Type B pancreatic cell (in vitro differentiated cells): Measurements from ENCODE around the gene DYNLT4.

GRCh38 chr1:44023699-44024147 is 7.5 kb downstream of the SLC6A9 start:
- PRO-cap, result no peak

DNA sequence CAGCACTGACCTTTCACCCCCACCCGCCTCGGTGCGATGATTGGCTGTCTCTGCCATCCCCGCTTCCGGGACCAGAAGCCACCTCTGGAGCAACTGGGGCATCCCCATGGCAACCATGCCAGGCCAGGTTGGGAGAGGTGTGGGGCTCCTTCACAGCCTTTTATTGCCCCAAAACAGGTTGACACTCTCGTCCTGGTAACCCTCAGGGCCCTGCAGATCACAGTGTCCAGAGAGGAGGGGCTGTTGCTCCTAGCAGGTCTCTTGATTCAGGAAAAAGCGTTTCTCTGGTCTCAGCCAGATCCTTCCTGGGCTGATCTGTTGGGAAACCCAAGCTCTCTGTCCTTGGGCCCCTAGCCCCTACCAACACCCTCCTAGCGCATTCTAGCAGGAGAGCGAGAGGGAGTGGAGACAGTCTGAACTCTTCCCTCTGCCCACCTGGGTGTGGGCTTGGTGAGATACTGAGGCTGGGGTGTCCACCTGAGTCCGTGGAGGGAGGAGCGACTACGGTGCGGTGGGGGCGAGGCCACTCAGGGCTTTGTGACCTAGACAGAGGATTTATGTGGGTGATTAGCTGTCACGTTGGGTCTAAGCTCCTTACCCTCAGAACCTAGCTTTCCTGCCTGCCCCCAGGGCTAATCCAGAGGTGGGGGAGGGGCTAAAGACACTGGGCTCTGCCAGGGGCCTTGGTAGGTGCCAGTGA is 12.2 kb upstream of the SLC6A9 start:
- PRO-cap, result no peak

- PRO-cap, result no peak
These were observed 61.4 kb downstream of the DMAP1 start for GRCh38 chr1:44274637-44275195.

GRCh38 chr1:44507203-44508165 is 102.4 kb downstream of the RNF220 start:
- PRO-cap, result no peak

DNA sequence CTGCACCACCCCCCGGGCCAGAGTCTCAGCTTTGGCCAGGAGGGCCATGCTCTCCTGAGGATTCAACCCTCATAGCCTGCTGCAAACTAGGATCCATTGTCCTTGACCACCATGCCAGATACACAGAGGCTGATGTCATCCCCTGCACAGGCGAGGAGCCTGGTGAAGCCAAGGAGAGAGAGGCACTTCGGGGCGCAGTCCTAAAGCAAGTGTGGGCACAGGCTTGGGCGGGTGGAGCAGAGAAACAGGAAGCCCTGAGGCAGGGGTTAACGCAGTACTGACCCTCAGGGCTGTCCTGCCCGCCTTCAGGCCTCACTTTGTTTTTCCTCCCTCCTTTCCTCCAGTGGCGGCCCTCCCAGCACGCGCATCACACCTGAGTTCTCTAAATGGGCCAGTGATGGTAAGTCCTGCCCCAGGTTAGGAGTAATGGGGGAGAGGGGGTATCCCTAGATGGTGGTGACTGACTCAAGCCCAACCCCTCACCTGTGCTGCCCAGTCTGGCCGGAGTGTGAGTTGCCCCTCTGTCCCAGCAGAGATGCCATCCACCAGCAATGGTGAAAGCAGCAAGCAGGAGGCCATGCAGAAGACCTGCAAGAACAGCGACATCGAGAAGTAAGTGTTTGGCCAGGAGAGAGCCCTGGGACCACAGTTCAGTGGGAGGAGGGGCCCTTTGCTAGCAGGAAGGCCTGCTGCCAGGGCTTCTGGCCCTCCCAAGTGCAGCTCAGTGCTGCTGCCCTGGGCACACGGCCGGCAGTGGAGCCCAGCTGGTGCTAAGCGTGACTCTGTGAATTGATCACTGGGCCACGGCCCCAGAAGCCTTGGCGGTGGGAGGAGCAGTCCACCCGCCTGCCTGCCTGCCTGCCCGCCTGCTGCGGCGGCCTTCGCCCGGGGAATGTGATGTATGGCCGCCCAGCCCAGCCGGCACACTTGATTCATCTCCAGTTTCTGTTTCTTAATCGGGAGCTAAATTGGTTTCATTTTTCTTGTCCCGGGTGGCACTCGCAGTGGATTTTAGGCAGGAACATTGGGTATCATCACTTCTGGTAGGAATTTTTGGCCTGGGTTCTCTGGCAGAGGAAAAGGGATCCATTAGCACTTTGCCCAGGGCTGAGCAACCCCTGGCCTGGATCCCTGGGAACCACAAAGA is 29.0 kb downstream of the TMEM53 start:
- PRO-cap, result no peak

GRCh38 chr1:44676365-44677474 is 2.2 kb downstream of the ARMH1 start:
- PRO-cap, result no peak

- PRO-cap, result no peak
These were observed 22.2 kb downstream of the ARMH1 start for GRCh38 chr1:44696696-44697147.

DNA sequence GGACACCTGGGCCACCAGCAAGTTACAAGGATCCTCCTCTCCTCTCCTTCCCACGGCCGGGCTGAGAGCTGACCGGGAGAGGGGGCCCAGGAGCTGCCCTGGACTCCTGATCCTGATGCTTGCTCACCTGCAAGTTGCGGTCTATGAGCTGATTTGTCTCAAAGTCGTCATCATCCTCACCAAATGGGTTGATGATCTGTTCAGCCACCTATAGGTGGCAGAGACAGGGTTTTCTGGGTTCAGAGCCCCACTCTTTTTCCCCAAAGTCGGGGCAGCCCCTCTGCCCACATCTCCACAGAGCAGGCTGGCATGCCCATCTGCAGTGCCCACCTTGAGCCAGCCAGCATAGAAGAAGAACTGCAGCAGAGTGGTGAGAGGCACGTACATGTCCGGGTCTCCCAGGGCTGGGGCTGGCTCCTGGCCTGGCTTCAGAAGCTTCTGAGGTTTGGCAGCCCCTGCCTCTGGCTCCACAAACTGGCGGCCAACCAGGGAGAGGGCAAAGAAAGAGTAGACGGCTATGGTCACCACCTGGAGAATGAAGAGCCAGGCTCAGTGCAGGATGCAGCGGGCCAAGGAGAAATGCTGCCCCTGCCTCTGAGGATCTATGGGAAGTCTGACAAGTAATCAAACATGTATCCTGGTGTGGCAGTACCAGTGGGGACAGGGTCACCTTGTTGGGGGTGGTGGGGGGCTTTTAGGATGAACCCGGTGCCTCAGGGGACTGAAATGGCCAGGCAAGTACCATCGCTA is 3.0 kb downstream of the BEST4 start:
- PRO-cap, result no peak

- PRO-cap, result unidirectional peak, plus-strand start at chr1:44806472
These were observed 823 bp downstream of the DYNLT4 start for GRCh38 chr1:44806329-44806726.

DNA sequence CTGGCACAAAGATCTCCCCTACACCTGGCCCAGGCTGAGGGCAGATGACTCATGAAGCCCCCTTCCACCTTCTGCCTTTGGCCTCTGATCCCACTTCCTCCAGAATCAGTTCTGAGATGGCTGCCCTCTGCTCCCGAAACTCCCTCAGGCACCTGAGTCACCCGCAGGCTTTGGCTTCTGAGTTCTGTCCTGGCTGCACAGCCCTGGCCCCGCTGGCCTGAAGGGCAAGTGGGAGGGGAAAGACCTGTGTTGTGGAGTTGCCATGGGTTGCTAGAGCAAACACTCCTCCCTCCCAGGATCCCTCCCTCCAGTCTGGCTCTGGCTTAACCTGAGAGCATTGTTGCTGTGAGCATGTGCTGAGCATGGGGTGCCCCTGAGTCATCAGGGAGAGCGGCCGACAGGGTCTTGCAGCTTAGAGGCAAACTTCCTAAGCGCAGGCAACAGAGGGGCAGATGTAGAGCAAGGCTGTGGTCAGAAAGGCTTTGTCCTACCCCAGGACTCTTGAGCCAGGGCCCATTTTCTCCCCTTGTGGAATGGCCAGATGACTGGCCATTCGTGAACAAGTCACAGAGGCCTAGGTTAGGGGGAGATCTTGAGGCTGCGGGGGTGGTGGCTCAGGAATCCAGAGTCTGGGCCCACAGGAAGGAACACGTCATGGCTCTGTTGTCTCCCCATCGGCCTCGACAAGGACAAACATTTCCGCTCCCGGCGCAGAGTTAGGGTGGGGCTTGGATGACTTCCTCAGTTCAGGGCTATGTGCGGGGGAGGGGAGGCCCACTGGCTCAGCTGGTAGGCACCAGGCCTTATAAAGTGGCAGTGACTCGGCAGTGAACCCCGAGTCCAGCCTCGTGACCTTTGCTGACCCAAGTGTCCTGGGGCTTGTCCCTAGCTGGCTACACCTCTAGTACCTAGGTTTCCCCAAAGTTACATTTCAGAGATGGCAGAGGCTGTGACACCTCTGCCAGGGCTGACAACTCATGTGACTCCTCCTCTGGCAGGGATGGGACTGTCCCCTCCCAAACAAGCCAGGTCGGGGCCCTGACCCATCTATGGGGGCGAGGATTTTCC is at the start of gene DYNLT4:
TSS of gene DYNLT4 (minus strand) at position 179 of the 1,068 bp plus-strand sequence.
- PRO-cap, result bidirectional peak, plus-strand start at position 337 of the sequence, minus-strand start at position 179 of the sequence; bidirectional peak, plus-strand start at position 811 of the sequence, minus-strand start at position 688 of the sequence

DNA sequence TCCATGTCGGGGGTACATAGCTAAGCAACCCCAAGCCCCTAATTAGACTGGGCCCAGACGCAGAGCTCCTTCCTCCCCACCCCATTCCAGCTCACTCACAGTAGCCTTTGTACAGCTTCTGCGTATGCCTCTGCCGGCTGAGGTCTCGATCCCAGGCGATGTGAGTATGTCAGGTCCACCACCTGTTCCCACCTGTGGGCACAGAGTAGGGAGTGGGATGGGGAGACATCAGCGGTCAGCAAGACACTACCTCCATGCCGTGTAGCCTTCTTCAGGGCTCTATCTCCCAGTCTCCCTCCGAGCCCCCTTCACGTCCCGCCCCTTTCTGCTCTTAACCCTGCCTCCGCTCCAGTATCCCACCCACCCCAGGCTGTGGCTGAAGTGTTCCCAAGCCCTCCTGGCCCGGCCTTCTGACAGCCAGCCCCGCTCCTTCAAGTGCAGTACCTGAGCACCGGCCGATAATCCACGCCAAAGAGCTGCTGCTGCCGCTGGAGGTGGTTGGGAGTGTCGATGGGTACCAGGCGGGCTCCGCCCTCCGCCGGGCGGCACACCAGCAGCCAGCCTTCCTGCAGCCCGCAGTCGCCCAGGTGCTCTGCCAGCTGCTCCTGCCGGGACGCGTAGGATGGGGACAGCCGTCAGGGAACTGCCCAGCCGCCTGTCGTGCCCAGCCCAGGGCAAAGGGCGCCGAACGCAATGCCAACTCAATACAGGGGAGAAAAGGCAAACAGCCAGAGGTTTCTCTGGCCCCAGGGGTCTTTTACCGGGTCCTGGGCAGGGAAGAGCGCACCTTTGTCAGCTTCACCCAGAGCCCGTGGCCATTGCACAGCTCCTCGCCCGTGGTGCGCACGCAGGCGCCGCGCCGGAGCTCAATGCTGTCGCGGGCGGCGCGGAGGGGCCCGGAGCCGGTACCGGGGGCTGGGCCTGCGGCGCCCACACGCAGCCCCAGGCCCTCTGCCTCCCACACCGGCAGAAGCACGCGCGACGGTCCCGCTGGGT is 724 bp downstream of the HECTD3 start:
- PRO-cap, result unidirectional peak, plus-strand start at position 869 of the sequence

DNA sequence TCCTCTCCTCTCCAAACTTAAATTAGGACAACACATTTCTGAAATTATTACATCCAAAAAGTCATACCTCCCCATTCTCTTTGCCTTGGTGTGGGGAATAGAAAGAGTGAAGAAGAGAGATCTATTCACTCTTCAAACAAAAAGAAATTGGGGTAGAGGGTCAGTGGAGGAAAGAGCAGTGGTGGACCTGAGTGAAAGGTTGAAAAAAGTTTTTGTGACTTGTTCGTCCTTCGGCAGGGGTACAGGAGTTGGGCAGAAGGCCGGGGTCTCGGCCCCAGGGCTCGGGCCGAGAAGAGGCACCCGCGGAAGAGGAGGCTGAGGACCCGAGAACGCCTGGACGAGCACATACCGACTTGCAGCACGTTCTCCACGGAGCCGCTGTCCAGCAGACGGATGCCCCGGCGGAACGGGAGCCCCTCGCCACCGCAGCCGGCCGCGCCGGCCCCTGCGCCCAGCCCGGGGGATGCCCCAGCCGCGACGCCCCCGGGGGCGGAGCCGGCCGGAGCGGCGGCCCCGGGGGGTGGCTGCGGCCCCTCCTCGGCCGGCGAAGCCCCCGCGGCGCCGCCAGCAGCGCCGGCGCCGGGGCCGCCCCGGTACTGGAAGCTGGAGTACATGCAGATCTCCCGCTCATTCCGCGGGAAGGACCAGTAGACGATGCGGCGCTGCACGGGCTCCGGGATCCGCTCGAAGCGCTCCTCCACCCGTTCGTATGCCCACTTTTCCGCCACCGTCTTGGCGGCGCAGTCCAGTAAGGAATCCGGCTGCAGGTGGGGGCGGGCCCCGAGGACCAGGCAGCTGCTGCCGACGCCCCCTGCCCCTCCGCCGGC is 785 bp downstream of the ZSWIM5 start:
- PRO-cap, result unidirectional peak, plus-strand start at position 630 of the sequence; unidirectional peak, plus-strand start at position 716 of the sequence; unidirectional peak, plus-strand start at position 766 of the sequence

DNA sequence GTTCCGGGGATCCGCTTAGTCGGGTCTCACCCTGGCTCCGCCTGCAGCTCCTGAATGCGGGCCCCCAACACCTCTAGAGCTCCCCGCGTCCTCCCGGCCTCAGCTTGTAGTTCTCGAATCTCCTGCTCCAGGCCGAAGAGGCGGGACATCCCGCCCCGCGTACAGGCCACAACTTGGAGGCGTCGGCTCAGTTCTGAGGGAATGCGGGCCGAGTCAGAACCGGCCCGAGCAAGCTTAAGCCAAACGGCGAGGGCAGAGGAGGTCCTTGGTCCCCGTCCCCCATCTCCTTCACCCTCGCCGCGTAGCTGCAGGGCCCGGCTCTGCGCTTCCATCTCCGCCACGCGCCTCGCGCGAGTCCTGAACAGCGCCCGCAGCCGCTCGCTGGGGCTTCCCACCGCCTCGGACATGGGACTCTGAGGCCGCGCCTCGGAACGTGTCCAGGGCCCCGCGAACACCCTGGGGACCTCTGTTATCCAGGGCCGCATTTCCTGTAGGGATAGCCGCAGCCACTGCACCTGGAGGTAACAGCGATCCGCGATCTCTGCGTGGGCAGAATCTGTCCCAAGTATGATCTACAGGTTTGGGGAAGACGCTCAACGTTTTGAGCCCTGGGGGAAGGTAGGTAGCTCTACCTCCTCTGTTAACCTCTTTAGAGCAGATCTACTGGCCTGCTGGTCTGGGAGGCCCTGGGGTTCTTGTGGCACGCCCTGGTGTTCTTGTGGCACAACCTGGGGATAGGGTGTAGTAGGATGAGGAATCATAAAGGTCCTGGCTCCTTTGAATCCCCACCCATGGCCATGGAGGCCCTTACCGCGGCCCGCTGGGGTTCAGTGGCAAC is 710 bp downstream of the CCDC17 start:
- PRO-cap, result no peak

- PRO-cap, result no peak
These were observed 9.9 kb upstream of the CCDC17 start for GRCh38 chr1:45633406-45634461.

- PRO-cap, result bidirectional peak, plus-strand start at chr1:45686113, minus-strand start at chr1:45686153
These were observed 393 bp downstream of the GPBP1L1 start for GRCh38 chr1:45685865-45686415.

DNA sequence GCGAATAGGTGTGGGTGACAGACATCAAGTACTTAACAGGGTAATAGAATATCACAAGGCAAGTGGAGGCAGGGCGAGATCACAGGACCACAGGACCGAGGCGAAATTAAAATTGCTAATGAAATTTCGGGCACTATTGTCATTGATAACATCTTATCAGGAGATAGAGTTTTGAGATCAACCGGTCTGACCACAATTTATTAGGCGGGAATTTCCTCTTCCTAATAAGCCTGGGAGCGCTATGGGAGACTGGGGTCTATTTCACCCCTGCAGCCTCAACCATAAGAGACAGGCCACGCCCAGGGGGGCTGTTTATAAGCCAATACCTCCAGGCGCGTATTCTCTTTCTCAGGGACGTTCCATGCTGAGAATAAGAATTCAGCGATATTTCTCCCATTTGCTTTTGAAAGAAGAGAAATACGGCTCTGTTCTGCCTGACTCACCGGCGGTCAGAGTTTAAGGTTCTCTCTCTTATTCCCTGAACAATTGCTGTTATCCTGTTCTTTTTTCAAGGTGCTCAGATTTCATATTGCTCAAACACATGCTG is 123.8 kb downstream of the MAST2 start:
- PRO-cap, result no peak

DNA sequence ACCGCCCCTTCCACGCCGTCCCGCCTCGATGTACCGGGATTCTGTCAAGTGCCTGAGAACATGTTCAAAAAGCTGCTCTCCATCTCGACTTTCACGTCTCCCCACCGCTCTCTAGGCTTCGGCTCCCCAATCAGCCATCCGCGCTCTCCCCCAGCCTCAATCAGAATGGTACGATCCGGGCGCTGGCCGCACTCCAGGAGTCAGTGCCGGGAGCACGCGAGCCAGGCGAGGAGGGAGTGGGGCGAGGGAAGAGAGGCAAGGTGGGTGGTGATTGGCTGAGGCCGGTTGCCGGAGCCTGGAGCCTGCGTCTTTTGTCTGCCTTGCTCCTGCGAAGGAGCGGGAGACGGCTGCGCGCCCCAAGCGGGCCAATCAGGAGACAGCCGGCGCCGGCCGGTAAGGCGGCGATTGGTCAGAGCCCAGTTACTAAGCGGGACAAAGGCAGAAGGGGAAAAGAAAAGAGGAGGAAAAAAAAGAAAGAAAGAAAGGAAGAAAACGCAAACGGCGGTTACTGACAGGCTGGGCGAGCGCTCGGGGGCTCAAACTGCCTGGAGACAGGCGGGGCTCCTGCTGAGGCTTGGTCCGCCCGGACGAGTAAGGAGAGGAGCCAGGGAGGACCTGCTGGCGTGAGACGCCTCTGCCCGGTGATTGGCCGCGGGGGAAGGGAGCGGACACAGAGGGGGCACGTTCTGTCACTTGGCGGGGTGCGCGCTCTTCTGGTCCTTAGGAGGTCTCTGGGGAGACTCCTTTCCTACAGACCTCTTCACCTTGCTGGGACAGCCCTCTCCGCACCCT is 517 bp upstream of the PIK3R3 start:
- PRO-cap, result bidirectional peak, plus-strand start at position 236 of the sequence, minus-strand start outside the sequence; unidirectional peak, minus-strand start at position 593 of the sequence

GRCh38 chr1:46182818-46183935 is 6.9 kb upstream of the P3R3URF start:
- PRO-cap, result no peak

DNA sequence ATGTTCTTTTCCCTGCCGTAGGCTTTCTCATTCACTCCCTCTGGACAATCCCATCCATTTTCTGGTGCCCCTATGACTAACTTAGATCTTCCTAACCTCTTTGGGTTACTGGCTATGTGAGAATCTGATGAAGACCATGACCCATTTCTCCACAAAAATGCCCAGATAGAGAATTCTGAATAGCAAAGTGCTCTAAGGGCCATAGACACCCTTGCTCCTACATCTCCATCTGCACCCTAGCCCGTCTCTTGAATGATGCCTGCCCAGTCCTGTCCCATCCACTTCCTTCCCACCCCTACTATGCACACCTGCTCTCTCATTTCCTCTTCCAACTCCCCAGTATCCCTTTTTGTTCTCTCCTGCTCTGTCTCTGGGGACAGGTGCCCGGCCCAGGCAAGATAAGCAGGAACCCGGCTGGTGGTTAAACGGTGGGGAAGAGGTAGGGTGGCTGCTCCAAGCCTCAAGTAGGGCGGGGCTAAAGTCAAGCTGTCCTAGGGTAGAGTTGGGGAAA is 10.2 kb downstream of the POMGNT1 start:
- PRO-cap, result no peak

- PRO-cap, result no peak
These were observed 18.0 kb downstream of the LRRC41 start for GRCh38 chr1:46285420-46285819.